SK-N-SH (cell line): ENCODE measurements around the gene SEC16A.

DNA sequence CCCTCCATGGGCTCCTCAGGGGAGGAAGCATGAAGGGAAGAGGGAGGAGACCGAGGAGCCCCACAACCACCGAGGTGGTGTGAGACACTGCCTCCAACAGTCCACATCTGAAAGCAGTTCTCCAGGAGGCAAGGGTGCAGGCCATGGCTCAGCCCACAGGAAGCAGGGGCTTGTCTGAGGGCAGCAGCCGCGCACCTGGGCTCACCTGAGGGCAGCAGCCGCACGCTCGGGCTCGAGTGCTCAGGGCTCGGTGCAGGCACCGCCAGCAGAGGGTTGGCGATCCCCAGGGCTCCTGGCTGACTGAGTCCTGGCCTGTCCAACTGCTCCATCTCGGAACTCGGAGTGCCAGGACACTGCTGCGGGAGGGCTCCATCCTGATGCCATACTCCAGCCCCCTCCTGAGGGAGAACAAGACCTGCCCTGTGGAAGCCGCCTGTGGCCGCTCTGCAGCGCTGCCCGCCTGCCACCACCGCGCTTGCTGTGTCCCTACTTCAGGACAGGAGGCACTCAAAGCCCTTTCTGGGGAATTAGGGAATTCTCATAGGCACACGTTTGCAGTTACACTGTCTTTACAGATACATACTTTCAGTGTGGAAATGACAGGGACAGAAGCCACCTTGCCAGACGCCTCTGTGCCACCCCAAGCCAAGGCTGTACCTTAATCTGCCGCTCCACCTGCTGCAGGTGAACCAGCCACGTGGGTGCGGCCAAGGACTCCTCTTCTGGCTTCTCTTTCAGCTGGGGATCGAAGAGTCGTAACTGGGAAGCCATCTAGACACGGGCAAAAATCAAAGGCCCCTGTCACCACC, 16.0 kb upstream of the INPP5E start:
- RRBS = no CpG with 5 or more reads among the region's 28 CpGs
CAGE:
- cytosol, long polyA plus RNA = no peak
- long polyA plus RNA = no peak
- nucleus, long polyA plus RNA = no peak

- RRBS = 1% methylated on average over 39 of the region's 103 CpGs
CAGE:
- cytosol, long polyA plus RNA = start-site peak on the minus strand at chr9:136483031-136483059, 141 and 50 reads in 2 replicates
- long polyA plus RNA = start-site peak on the minus strand at chr9:136483026-136483055, 300 and 44 reads in 2 replicates
- nucleus, long polyA plus RNA = no peak
These were observed at the start of gene SEC16A for GRCh38 chr9:136482855-136483673. Gene SEC16A (minus strand): TSS chr9:136483040.

- RRBS = 7% methylated on average over 14 of the region's 56 CpGs
CAGE:
- cytosol, long polyA plus RNA = no peak
- long polyA plus RNA = no peak
- nucleus, long polyA plus RNA = no peak
These were observed 1.5 kb upstream of the SEC16A start for GRCh38 chr9:136484137-136484987.

- RRBS = 98% methylated on average over 5 of the region's 65 CpGs
CAGE:
- cytosol, long polyA plus RNA = no peak
- long polyA plus RNA = no peak
- nucleus, long polyA plus RNA = no peak
These were observed 14.0 kb upstream of the SEC16A start for GRCh38 chr9:136496420-136497571.

GRCh38 chr9:136505347-136505860, 22.6 kb upstream of the SEC16A start:
- RRBS = over 99% methylated on average over 6 of the region's 38 CpGs
CAGE:
- cytosol, long polyA plus RNA = no peak
- long polyA plus RNA = no peak
- nucleus, long polyA plus RNA = no peak

DNA sequence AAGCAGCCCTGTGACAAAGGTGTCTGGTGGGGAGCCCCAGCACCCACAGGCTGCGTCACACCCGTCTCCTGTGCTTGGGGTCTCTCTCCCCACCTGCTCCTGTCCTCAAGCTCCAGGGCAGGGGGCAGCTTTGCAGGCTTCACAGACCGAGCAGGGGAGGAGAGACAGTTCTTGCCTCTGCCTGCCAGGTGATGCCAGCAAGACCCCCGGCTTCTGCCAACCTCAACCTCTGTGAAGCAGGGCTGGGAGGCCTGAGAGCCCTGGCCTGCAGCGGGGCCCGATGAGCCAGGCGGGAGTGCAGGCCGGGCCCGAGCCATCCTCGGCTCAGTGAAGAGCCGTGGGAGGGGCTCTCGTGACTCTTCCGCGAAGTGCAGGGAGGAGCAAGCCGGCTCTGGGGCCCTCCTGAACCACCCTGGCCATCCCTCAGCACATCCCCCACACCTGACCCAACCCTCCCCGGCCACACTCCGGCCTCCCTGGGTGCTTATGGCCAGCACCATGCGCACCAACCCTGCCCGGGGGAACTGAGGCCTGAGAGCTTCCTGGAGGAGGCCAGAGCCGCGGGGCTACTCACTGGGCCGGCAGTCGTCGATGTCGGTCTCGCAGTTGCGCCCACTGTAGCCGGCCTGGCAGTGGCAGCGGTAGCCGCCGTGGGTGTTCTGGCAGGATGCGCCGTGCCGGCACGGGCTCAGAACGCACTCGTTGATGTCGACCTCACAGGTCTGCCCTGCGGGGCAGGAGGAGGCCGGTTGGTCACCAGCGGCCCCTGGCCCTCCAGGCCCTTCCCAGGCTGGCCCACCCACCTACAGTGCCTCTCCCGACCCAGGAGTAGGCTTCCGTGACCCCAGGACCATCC, 27.5 kb upstream of the SEC16A start:
- RRBS = 96% methylated on average over 36 of the region's 43 CpGs
CAGE:
- cytosol, long polyA plus RNA = no peak
- long polyA plus RNA = no peak
- nucleus, long polyA plus RNA = no peak

GRCh38 chr9:136525060-136525665, 20.7 kb downstream of the NOTCH1 start:
- RRBS = 95% methylated on average over 18 of the region's 27 CpGs
CAGE:
- cytosol, long polyA plus RNA = no peak
- long polyA plus RNA = no peak
- nucleus, long polyA plus RNA = no peak

GRCh38 chr9:136533797-136534184, 12.1 kb downstream of the NOTCH1 start:
- RRBS = 96% methylated on average over 9 of the region's 23 CpGs
CAGE:
- cytosol, long polyA plus RNA = no peak
- long polyA plus RNA = no peak
- nucleus, long polyA plus RNA = no peak

DNA sequence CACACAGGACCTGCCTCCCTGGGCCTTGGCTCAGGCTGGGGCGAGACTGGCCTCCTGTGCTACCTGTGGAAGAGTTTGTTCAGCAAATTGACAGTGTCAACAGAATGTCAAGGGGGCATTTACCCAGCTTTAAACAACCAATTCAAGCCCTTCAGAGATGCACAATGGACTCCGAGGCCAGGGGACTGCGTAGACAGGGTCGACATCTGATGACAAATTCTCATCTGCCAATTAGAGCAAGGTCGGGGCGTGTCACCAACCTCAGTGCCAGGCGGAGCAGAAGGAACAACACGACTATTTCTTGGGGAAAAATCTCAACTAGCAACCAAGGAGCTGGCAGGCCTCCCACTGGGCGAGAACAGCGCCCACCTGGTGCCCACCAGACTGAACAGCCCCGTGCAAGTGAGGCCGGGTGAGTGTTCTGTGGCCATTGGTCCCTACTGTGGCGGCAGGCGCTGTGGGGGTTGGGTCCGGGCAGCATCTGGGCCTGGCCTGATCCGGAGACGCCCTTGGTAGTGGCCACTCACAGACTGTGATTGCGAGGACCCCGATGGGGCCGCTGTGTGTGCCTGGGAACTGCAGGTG, 11.6 kb downstream of the NOTCH1 start:
- RRBS = 92% methylated on average over 4 of the region's 20 CpGs
CAGE:
- cytosol, long polyA plus RNA = no peak
- long polyA plus RNA = no peak
- nucleus, long polyA plus RNA = no peak

DNA sequence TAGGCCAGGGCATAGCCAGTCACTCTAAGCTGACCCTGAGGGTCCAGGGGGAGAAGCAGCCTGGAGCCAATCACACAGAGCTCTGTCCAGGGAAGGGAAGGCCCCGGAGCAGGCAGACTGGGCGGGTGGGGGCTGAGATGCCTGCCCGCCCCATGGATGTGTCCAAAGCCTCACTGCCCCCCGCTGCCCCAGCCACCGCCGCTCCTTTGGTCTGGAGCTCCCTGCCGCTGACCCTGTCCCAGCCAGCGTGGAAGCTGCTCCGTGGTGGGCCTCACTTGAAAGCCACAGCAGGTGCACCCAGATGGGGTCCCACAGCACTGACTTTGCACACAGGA, 9.5 kb downstream of the NOTCH1 start:
- RRBS = no CpG with 5 or more reads among the region's 9 CpGs
CAGE:
- cytosol, long polyA plus RNA = no peak
- long polyA plus RNA = no peak
- nucleus, long polyA plus RNA = no peak

DNA sequence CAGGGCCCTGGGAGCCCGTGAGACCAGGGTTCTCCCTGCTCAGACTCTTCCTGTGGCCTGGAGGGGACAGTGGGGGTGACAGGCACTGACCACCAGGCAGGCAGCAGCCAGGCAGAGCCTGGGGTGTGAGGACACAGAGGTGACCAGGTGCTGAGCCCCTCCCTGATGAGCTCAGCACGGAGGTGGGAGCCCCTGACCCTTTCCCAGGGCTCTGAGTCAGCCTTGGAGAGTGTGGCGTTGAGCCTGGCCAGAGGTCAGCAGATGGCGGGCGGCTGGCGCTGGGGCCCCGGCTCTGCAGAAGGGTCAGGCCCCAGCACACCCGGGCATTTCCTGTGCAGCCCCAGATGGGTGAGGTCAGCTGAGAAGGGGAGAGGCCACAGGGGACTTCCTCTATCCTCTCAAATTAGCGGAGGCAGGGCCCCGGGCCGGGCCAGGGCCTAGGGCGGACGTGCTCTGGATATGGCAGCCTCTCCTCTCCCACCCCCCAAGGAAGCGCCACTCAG, 17.9 kb upstream of the EGFL7 start:
- RRBS = 77% methylated on average over 3 of the region's 14 CpGs
CAGE:
- cytosol, long polyA plus RNA = no peak
- long polyA plus RNA = no peak
- nucleus, long polyA plus RNA = no peak

DNA sequence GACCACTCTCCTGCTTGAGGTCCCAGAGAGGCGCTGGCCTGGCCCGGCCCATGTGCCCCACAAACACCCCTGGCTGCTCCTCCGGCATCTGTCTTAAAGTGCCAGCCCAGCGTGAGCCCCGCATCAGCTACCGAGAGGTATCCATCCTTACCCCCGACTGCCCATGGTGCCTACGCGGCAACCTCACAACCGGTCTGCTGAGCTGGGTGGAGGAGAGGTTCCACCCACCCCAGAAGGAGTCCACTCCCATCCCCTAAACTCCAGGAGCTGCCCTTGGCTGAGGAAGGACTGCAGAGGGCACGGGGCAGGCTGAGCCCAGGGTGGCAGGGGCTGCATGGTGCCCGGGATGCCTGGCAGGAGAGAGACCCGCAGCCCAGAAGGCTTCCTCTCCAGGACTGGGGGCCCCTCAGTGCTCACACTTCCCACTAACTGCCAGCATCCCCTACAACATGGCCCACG, 15.7 kb upstream of the EGFL7 start:
- RRBS = 95% methylated on average over 7 of the region's 14 CpGs
CAGE:
- cytosol, long polyA plus RNA = no peak
- long polyA plus RNA = no peak
- nucleus, long polyA plus RNA = no peak

- RRBS = no CpG with 5 or more reads among the region's 19 CpGs
CAGE:
- cytosol, long polyA plus RNA = no peak
- long polyA plus RNA = no peak
- nucleus, long polyA plus RNA = no peak
These were observed 13.9 kb upstream of the EGFL7 start for GRCh38 chr9:136648748-136649284.

GRCh38 chr9:136655458-136656527, 6.9 kb upstream of the EGFL7 start:
- RRBS = 86% methylated on average over 3 of the region's 28 CpGs
CAGE:
- cytosol, long polyA plus RNA = no peak
- long polyA plus RNA = no peak
- nucleus, long polyA plus RNA = no peak

GRCh38 chr9:136656744-136657555, 5.8 kb upstream of the EGFL7 start:
- RRBS = no CpG with 5 or more reads among the region's 38 CpGs
CAGE:
- cytosol, long polyA plus RNA = no peak
- long polyA plus RNA = no peak
- nucleus, long polyA plus RNA = no peak

DNA sequence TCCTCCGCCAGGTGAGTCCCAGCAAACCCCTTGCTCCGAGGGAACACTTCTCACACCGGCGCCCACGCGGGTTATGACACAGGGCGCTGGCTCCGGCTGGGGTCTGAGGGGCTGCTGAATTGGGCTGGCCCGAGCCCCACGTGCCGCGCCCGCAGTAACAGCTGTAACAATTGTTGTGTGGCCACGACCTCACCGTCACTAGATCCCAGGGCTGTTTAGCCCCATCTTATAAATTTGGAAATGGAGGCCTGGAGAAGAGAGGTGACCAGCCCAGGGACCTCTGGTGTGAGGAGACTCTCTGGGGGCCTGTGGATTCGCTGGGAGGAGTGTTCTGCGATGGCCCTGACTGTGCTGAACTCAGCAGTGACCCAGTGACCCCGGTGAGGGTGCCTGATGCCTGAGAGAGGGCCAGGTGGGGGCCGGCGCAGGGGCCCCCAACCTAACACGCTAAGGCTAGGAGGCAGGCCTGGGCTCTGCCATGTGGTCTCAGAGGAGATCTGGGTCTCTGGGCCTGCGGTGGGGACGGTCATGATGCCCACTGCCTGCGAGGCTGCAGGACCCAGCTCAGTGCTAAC, 2.1 kb downstream of the EGFL7 start:
- RRBS = 99% methylated on average over 8 of the region's 24 CpGs
CAGE:
- cytosol, long polyA plus RNA = no peak
- long polyA plus RNA = no peak
- nucleus, long polyA plus RNA = no peak

DNA sequence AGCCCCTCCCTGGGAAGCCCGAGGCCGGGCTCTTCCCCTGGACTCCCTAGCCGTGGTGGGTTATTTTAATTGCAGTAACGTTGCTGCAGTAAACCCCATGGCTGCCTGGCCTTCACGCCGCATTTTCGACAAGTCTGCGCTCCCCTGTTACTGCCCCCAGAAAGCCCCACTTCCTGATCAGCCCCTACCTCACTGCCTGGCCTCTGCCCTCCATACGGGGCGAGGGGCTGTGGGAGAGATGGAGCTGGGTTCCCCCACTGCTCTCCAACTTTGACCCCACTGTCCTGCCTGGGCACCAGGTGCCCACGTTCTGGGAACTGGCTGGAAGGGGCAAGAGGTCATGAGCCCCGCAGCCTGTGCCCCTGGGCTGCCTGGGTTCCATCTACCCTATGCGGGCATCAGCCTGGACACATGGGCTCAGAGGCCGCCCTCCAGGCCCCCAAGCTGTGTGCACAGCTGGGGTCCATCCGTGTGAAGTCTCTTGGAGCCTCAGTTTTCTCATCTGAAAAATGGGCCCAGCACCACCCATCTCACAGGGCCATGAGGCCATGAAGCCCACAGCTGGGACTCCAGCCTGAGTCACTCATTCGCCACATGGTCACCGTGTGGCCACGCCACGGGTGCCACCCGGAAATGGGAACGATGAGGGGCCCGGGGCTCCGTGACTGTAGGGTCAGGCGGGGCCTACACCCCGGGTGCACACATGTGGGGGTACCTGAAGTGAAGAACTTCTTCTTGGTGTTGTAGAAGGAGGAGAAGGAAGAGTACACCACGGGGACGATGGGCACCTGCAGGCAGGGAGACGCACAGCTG, 11.5 kb downstream of the EGFL7 start:
- RRBS = 90% methylated on average over 2 of the region's 28 CpGs
CAGE:
- cytosol, long polyA plus RNA = no peak
- long polyA plus RNA = no peak
- nucleus, long polyA plus RNA = no peak

DNA sequence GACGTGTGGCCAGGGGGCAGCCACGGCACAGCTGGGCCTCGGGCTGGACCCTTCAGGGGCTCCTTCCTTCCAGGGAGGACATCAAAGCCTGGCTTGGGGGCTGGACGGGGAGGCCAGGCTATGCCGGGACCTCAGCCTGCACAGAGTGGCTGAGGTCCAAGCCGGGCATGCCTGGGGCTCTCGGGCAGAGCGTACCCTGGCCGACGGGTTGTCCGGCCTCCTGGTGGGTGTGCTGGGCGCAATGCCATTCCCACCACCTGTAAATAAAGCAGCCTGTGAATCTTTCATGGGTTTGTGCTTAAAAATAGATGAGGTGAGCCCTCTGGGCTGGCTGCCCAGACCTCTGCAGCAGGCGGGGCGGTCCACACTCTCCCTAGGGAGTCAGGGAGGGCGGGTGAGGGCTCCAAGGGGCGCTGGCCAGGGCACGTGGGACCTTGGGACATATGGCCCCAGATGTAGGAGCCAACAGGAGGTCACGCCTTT, 3.5 kb upstream of the AGPAT2 start:
- RRBS = 87% methylated on average over 6 of the region's 18 CpGs
CAGE:
- cytosol, long polyA plus RNA = no peak
- long polyA plus RNA = no peak
- nucleus, long polyA plus RNA = no peak

- RRBS = 2% methylated on average over 17 of the region's 53 CpGs
CAGE:
- cytosol, long polyA plus RNA = start-site peak on the minus strand at chr9:136728176-136728185, 57 and 106 reads in 2 replicates
- long polyA plus RNA = start-site peak on the minus strand at chr9:136728147-136728193, 70 and 121 reads in 2 replicates
- nucleus, long polyA plus RNA = start-site peak on the minus strand at chr9:136728180-136728184, 131 and 96 reads in 2 replicates
These were observed 14.7 kb downstream of the LCN10 start for GRCh38 chr9:136728086-136728456.

GRCh38 chr9:136749123-136749594, 834 bp upstream of the LCN6 start:
- RRBS = 74% methylated on average over 3 of the region's 11 CpGs
CAGE:
- cytosol, long polyA plus RNA = no peak
- long polyA plus RNA = no peak
- nucleus, long polyA plus RNA = no peak